Non-pigmented ciliary epithelial cell (primary cell): ENCODE data around the gene WAPL.

- RRBS = no CpG with 5 or more reads among the region's 6 CpGs
These were observed 3.2 kb downstream of the PRXL2A start for GRCh38 chr10:80411169-80412254.

DNA sequence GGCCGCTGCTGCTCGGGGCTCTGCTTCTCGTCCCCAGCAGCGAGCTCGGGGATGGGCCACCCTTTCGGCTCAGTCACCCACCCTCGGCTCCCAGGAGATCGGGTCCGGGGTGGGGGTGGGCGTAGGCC, 492 bp downstream of the TSPAN14 start:
- RRBS = no CpG with 5 or more reads among the region's 10 CpGs

DNA sequence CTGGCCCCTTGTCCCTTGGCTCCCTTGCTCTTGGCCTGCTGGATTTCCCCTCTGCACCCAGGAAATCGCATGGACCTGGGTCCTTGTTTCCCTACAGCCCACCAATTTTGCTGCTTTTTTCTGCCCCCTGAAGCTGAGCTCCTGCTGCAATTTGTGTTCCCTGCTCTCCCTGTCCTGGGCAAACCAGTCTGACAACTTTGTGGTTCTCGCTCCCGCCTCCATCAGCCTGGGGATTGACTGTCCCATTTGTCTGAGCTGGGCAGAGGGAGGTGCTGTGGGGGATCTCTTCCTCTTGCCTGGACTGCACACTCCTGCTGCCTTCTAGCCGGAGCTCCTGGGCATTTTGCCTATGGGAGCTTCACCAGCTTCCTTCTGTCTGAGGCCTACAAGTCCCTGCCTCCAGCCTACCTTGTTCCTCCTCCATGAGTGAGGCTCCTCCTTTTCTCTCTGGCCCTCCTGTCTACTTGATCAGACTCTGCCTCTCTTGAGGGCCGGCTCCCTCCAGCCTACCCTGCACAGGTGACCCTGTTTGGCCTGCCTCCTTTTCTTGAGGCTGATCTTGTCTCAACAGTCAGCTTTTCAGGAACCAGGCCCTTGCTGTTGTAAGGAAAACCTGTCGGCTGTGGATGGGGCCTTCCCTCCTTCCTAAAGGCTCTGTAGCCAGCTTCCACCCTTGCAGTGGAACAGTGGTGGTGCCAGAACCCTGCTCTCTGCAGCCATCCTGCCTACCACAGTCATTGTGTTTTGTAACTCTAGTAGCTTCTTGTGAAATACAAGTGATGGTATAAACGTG, 6.8 kb downstream of the TSPAN14 start:
- RRBS = no CpG with 5 or more reads among the region's 7 CpGs

- RRBS = no CpG with 5 or more reads among the region's 3 CpGs
These were observed 11.8 kb downstream of the TSPAN14 start for GRCh38 chr10:80465813-80466369.

GRCh38 chr10:80480880-80481498, 26.9 kb downstream of the TSPAN14 start:
- RRBS = no CpG with 5 or more reads among the region's 8 CpGs

GRCh38 chr10:82432309-82432731, 557.3 kb downstream of the NRG3 start:
- RRBS = no CpG with 5 or more reads among the region's 2 CpGs

DNA sequence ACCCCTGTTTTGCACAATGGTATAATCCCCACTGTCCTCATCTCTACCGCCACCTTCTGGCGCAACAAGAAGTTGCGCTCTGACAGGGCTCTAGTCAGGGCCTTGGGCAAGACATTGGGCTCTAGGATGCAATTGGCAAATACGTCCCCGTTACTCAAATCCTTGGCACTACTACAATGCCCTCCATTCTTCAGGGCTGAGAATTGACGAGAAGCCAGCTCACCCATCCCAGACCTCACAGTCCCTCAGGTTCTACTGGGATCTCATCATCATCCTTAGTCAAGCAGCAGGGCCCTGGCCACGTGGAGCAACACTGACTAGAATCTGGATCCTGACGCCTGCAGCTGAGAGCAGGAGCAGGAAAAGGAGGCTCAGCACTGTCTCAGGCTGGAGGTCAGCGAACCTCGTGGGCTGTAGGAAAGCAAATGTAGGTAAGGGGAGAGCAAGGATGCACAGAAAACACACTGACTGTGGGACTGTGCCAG, 10.6 kb downstream of the LRIT2 start:
- RRBS = no CpG with 5 or more reads among the region's 10 CpGs

DNA sequence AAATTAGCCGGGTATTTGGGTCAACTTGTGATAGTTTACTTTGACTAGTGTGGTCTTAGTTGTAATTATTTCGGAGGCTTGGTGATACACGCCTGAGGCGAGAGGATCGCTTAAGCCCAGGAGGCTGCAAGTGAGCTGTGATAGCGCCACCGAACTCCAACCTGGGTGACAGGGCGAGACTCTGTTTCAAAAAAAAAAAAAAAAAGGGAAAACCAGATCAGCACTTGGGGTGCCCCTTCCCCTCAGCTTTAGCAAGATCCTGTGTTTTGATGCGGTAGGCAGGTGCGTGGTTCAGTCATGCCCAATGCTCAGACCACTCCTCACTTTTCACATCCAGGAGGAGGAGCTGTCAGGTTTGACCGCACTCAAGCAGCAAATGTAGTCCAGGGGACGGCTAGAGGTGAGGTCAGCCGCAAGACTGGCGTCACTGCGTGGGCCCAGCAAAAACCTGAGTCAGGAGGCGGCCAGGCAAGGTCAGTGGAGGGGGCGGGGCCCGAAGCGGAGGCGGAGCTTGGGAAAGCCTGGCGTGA, 404 bp upstream of the CCSER2 start:
- RRBS = no CpG with 5 or more reads among the region's 21 CpGs

DNA sequence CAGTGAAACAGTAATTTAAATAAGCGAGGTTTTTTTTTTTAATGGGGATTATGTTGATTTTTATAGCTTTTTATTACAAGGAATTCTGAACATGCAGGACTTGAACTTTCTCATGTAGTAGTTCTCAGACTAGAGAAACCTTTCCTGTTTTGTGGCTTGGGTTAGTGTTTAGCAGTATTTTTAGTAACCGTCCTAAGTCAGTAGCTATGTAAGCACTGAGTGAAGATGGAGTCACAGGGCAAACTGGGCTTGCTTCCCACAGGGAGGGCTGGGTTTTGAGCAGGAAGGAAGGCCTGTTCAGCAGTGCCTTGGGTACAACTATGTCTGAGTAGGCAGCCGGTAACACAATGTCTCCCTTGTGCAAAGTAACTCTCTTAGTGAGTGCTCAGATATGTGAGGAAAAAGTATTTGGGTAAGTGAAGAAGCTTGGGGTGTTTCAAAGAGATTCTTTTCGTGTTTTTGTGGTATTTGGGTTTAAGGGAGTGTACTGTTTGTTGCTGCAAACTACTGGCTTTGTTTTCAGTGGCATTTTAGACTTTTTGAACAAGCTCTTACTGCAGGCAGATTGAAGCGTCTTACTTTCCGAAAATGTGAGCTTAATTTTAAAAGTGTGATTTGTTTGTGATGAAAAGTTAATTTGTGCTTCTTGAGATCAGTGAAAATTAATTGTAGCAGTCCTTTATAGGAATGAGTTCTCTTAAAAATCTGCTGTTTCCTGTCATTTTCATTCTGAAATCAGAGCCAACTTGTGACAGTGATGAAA, 96.4 kb downstream of the CCSER2 start:
- RRBS = no CpG with 5 or more reads among the region's 6 CpGs

- RRBS = no CpG with 5 or more reads among the region's 5 CpGs
These were observed 724.2 kb downstream of the GRID1 start for GRCh38 chr10:85642101-85643053.

DNA sequence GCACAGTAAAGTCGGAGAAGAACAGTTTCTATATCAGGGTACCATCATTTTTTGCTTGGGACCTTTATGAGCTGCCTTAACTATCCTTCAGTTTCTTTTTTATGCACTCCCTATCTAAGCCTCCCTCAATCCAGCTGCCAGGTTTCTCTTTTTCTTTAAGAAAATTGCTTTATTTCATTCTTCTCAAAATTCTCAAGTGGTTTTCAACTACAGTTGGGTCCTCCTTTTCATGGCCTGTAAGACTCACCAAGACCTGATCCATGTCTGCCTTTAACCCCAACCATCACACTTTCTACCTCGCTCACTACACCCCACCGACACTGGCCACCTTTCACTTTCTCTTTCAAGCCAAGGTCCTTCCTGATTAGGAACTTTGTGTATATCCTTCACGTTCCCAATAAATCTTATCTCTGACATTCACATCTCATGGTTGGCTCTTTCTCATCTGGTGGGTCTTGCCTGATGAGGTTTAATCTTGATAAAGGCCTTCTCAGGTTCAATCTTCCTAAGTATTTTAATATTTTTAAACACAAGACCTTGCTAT, 625.0 kb downstream of the GRID1 start:
- RRBS = no CpG with 5 or more reads among the region's 4 CpGs

GRCh38 chr10:85946977-85947536, 419.5 kb downstream of the GRID1 start:
- RRBS = no CpG with 5 or more reads among the region's 8 CpGs

DNA sequence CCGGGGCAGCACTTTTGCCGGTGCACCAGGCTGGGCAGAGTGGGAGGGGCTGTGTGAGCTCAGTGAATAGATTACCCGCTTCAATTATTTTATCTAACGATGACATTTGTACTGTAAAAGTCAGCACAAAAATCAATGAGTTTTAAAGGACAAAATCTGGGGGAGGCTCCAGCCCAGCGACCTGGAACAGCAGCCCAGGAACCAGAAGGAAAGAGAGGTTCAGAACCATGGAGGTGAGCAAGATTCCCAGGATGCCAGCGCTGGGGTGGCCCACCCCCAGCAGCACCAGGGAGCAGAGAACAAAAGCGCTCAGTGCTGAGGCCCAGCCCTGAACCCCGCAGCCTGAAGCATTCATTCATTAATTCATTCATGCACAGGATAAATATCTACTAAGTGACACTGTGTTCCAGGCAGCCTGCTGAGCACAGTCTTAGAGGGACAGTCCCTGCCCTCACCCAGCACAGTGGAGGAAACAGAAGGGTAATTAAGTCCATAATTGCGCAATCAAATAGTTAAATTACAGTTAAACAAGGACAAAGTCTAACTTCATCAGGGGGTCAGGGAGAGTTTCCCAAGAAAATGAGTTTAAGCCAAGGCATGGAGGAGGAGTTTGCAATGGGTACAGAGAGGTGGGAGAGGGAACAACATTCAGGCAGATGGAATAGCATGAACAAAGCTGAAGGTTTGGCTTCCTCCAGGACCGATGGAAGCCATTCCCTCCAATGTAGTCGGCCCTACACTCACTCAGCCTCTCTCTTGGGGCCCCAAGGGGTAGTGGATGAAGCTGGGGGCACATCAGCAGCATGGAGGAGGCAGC, 202.3 kb downstream of the GRID1 start:
- RRBS = 11% methylated on average over 1 of the region's 11 CpGs

DNA sequence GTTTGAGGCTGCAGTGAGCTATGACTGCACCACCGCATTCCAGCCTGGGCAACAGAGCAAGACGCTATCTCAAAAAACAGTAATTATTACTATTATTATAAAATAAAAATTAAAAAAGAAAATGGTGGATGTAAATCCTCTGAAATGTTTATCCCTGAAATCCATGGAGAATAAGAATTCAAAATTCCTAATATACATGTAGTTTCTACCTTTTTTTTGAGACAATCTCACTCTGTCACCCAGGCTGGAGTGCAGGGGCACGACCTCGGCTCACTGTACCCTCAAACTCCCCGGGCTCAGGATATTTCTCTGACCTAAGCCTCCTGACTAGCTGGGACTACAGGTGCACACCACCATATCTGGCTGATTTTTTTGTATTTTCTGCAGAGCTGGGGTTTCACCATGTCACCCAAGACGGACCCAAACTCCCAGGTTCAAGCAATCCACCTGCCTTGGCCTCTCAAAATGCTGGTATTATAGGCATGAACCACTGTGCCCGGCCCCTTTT, 55.0 kb downstream of the WAPL start:
- RRBS = no CpG with 5 or more reads among the region's 7 CpGs

GRCh38 chr10:86520735-86521865, at the start of gene WAPL:
WAPL (minus strand) TSS chr10:86521792.
- RRBS = 2% methylated on average over 33 of the region's 95 CpGs

DNA sequence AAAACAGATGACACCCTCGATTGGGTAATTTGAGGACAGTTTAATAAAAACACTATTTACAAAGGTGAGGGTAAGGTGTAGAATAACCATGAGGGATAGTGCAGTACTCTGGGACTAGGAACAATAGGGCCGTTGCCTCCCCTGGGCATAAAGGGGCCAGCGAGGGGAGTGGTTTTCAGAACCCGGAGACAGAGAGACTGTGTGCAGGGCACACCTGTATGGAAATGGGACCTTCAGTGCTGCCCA, 35.2 kb upstream of the WAPL start:
- RRBS = no CpG with 5 or more reads among the region's 4 CpGs

GRCh38 chr10:86661566-86662233, 6.6 kb upstream of the LDB3 start:
- RRBS = no CpG with 5 or more reads among the region's 9 CpGs

GRCh38 chr10:86665855-86666955, 2.1 kb upstream of the LDB3 start:
- RRBS = no CpG with 5 or more reads among the region's 28 CpGs

DNA sequence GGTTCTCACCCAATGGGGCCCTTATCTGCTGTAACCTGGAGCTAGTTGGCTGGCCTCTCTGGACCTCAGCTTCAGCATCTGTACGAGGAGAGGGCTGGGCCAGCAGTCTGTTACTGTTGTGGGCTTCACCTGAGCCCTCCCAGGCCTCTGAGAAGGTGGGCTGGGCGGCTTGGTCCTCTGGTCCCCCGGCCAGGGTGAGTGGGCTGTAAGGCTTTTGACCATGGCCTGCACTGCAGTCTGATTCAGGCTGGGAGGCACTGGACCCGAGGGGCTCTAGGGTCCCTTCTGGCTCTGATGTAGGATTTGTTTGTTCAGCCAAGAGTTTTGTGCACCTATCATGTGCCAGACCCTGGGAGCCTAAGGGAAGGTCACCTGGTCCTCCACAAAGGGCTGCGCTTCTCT, 22.5 kb downstream of the LDB3 start:
- RRBS = no CpG with 5 or more reads among the region's 5 CpGs

GRCh38 chr10:86712420-86712701, 44.0 kb downstream of the LDB3 start:
- RRBS = no CpG with 5 or more reads among the region's 7 CpGs